Breast (tissue), 4 donors: ENCODE measurements around the gene TSPY1.

- PRO-cap, 3 experiments = no peak in any of the 3 experiments
- RRBS = no CpG with 5 or more reads among the region's 8 CpGs
These were observed 45.9 kb downstream of the RPS4Y1 start for GRCh38 chrY:2887222-2887807.

DNA sequence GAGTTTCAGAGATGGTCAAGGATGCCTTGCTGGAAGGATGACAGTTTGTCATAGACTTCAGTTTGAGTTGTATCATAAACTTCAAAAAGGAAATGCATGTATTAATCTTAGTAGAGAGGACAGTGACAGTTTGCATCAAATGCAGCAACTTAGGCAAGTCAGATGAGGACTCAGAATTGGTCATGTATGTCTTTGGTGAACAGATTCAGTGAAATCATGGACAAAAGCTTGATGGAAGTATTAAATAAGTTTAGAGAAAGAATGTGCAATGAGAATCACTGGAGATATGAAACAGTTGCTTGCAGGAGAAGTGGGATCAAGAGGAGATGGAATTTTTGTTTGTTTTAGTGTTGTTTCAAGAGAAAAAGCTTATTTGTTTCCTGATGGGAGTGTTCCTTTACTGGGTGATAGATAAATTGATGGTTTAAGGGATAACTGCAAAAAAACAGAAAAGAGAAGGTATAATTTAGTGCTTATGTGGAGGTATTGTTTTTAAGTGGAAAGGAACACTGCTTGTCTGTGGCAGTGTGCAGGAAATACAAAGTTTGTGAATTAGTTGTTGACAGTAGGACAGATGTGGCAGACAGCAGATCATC lies 33.9 kb downstream of the ZFY start:
- PRO-cap, 3 experiments = no peak in any of the 3 experiments

DNA sequence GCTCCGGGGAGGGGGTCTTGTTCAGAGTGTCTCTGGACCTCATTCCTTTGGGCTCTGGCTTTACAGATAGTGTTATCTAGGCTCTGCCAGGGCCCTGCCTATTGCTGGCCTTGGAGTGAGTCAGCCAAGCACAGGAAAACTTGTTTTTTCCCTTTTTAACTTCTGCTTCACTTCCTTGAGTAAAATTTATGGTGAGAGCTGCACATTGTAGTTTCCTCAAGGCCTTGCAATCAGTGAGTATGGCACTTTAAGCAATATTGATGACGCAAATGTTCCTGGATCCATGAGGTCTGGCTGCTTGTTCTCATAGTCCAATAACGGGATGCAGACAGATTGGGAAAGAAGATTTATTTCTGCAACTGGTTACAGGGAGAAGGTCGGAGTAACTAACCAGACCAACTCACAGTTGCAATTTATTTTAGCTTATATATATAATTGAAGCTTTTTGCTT lies 457.3 kb downstream of the TGIF2LY start:
- PRO-cap, 3 experiments = no peak in any of the 3 experiments
- RRBS = no CpG with 5 or more reads among the region's 4 CpGs

DNA sequence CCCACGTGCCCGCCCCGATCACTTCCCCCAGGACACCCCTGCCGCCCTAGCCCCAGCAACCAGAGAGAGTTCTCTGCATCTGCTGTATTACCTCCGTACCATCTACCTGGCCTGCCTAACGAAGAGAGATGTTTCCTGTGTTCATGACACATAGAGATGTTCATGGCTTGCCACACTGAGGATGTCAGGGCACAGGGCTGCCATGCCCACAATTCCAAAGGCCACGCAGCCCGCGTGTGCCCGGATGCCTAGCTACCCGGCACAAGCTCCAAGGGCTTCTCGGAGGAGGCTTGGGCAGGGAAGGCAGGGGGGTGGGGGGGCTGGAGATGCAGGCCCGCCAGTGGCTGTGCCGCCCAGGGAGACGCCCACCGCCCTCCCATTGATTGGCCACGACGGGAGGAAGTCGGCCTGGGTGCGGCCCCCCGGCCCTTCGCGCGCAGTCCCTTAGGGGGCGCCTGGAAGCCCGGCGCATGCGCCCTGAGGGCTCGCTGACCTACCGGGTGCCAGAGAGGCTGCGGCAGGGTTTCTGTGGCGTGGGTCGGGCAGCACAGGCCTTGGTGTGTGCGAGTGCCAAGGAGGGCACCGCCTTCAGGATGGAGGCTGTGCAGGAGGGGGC lies at the start of gene TSPY1:
Gene TSPY1, plus strand, starts transcription at position 425 of the 616 bp plus-strand sequence.
- PRO-cap, 3 experiments = no peak in any of the 3 experiments
- RRBS = no CpG with 5 or more reads among the region's 35 CpGs

DNA sequence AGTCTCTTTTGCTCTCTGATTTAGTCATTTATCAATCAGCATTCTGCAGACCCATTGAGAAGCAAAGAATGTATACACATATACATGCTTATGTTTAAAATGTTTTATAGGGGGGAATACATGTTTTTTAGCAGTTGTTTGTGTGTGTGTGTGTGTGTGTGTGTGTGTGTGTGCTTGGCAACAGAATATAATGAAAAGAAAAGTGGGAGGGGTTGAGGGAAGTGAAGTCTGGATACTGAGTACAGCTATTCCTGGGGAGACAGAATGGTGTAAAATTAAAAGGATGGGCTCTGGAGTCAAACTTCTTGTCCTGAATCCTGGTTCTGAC lies 52.8 kb downstream of the TSPY10 start:
- PRO-cap, 3 experiments = no peak in any of the 3 experiments

DNA sequence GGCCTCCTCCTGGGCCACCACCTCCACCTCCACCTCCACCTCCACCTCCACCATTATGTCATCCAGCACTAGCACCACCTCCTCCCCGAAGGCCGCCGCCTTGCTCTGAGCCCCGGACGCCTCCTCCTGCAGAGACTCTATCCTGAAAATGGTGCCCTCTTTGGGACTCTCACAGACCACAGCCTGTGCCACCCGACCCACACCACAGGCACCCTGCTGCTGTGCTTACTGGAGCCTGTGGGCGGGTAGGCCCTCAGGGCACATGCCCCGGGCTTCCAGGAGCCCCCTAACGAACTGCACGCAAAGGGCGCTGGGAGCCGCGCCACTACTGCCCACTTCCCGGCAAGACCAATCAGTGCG lies 541.2 kb downstream of the TSPY10 start:
- PRO-cap, 3 experiments = no peak in any of the 3 experiments
- RRBS = no CpG with 5 or more reads among the region's 15 CpGs

GRCh38 chrY:10092969-10093363 lies 565.3 kb downstream of the TSPY10 start:
- PRO-cap, 3 experiments = no peak in any of the 3 experiments
- RRBS = 53% methylated on average over 8 of the region's 38 CpGs

- PRO-cap, 3 experiments = no peak in any of the 3 experiments
- RRBS = no CpG with 5 or more reads among the region's 10 CpGs
These were observed 1.4 kb downstream of the UTY start for GRCh38 chrY:13478340-13478922.

GRCh38 chrY:13478923-13479867 lies 638 bp downstream of the UTY start:
- PRO-cap, 3 experiments = no peak in any of the 3 experiments
- RRBS = no CpG with 5 or more reads among the region's 51 CpGs

GRCh38 chrY:15424680-15425434 lies 900.5 kb downstream of the NLGN4Y start:
- PRO-cap, 3 experiments = no peak in any of the 3 experiments
- RRBS = no CpG with 5 or more reads among the region's 7 CpGs

DNA sequence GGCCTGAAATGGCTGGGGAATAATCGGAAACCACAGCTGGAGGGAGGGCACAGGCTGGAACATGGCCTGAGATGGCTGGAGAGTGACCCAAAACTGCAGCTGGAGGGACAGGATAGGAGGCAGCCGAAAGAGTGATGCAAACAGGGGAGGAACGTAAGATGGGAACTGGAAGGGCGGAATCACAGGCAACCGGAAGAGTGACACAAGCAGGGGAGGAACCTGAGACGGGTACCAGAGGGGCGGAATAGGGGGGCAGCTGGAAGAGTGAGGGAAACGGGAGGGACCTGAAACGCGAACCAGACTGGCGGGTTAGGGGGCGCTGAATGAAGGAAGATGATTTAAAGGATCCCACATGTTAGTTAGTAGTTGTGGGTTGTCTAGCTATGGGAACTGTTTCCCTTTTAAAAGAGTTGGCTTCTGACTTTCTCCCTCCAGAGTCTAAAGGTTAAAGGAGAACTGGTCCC lies 71.7 kb upstream of the KDM5D start:
- PRO-cap, 3 experiments = no peak in any of the 3 experiments
- RRBS = no CpG with 5 or more reads among the region's 12 CpGs